Cardiac septum (tissue), 1 donor: ENCODE data around the genes TNPO2 and MAST1.

DNA sequence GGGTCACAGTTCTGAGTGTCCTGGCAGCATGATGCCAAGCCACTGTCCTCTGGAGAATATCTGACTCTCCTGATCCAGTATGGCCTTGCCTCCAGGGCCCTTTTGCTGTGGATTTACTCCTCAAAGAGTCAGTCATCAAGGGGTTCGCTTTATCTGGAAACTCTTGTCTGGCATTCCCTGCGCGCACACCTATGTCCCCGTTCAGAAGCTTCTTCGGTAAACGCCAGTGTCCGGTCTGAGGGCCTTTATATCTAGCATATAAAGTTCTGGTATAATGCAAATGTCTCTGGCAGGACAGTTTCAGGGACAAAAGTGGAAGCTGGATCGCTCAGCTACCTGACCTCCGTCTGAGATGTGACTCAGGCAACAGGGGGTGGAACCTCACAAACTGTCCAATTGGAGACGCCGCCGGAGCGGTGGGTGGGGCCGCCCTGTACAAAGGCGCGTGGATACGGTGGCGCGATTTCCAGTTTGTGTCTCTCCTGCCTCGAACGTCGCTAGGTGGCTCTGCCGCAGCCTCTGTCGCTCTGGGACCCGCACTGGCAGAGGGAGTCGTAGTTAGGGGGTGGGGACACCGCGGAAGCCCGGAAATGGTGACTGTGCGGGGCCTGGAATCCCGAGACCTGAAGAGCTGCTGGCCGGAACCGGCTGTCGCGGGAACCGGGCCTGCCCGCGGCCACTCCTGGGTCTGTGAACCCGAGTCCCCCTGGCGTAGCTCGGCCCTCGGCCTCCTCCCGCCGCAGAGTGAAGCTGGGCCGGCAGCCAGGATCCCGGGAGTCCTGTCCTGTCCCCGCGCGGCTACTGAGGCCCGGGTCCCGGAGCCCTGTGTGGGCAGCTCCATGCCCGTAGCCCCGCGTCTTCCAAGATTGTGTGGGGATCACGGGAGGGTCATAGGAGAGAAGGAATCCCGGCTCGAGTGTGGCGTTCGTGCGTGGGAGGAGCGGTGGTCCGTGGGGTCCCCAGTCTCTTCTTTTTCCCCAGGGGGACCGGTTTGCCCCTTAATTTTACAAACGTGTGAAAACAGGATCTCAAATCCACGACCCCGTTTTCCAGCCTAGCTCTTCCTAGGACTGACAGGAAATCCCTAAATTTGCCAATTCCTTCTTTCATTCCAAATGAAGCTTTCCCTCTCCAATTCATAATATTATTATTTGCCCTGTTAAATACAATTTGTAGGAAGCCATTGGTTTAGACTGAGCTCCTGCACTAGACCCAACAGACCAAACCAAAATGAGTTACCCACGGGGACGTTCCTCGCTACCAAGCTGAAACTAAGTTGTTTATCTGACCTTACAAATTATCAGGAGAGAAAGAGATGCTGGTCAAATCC lies 10.8 kb upstream of the ZNF709 start:
- PRO-cap = bidirectional peak, plus-strand start at position 469 of the sequence, minus-strand start at position 349 of the sequence

GRCh38 chr19:12513481-12514272 lies 29.1 kb upstream of the ZNF709 start:
- PRO-cap = no peak

GRCh38 chr19:12672742-12673574 lies 3.7 kb upstream of the WDR83OS start:
- PRO-cap = no peak

DNA sequence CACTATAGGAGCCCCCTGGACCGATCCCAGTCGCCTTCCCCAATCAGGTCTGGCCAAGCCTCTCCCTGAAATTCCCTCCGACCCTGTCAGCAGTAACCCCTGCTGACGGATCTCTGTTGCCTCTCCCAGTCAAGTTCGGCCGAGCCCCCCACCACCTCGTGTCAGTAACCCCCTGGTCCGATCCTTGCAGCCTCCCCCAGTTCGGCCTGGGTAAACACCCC lies 2.1 kb downstream of the TNPO2 start:
- PRO-cap = no peak

- PRO-cap = unidirectional peak, minus-strand start at chr19:12722287; unidirectional peak, minus-strand start at chr19:12722375; bidirectional peak, plus-strand start at chr19:12722843, minus-strand start at chr19:12722658
These were observed 1.5 kb downstream of the TNPO2 start for GRCh38 chr19:12721941-12722901.

DNA sequence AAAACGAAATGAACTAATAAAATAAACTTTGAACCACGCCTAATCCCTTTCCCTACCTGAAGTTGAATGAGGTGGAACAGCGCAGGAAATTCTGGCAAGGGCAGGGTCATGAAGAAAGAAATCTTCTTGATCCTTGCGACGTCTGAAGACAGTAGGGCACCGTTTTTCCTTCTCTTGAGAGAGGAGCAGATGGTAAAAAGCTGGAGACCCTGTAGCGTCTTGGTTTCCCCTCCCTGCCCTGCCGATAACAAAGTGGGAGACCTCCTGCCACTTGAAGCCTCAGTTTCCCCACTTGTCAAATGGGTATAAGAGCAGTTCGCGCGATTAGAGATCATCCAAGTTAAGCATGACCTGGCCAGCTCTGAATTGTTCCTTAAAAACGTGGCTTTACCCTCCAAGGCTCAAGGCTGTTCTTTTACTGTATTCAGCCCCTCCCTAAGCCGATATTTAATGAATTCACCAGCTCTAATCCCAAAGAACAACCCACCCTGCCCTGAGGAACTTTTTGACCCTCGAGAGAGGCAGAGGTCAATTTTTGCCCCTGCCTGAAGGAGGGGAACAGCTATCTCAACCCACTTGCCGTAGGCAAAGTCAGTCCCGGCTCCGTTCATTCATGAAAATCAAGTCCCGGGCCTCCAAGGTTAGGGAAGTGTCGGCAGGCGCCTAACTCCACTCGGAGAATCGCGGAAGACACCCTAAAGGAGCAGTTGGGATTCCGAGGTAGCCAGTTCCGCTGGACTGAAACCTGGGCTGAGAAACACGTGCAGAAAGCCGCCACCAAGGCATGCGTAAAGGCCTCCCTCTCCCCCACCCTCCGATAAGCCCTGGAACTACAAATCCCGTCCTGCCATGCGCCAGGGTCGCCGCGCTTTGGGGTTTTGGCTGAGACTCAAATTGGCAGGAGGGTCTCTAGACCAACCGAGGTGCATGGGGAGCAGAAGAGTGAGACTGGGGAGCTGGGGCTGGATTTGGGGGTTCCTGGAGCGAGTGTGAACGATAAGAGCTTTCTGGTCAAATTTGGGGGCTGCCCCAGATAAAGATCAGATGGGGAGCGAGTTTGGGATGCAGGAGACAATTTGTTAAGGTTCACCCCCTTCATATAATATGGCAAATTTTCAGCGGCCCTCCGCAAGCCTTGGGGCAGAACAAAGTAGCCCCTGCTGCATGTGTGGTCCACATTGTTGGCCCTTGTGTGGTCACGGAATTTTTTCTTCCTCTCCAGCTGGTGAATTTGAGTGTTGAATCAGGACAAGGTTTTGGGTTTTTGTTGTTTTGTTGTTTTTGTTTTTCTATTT lies at the start of gene TNPO2:
TNPO2 (minus strand) TSS at position 740 of the 1,295 bp plus-strand sequence.
- PRO-cap = unidirectional peak, minus-strand start at position 740 of the sequence; unidirectional peak, minus-strand start at position 790 of the sequence; unidirectional peak, minus-strand start at position 818 of the sequence

DNA sequence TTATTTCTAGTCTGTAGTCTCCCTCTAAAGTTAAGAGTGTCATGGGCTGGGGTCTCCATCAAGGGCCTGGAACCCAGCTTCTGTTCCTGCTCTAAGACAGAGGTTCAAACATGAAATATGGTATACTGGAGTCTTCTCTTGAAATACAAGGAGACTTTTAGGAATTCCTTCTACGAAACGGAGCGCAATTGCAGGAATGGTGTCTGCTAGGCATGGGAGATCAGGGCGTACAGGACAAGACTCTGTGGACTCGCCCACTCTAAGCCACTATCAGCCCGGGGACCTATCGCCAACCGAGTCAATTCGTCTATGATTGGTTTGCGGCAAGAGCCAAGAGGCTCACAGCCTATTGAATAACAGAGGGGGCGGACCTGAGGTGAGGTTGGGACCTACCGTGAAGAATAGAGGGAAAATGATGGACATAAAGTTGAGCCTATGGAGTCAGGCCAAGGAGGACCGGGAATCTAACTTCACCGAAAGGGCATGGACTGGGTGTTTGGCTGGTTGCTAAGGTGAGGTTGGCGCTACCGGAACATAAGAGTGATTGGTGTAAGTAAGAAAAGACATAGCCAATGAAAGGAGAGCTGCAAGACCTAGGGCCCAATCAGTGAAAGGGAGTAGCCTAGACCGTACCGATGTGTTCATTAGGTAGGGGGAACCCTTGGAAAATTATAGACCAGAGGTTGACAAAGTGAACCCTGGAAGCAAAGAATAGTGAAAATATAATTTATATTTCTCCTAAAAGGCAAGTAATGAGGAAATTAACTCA lies 468 bp upstream of the GET3 start:
- PRO-cap = unidirectional peak, minus-strand start at position 231 of the sequence; bidirectional peak, plus-strand start outside the sequence, minus-strand start at position 546 of the sequence

- PRO-cap = bidirectional peak, plus-strand start at chr19:12778252, minus-strand start at chr19:12778105; bidirectional peak, plus-strand start at chr19:12778483, minus-strand start at chr19:12778390; bidirectional peak, plus-strand start at chr19:12778531, minus-strand start at chr19:12778533
These were observed 2.7 kb upstream of the HOOK2 start for GRCh38 chr19:12777906-12778646.

DNA sequence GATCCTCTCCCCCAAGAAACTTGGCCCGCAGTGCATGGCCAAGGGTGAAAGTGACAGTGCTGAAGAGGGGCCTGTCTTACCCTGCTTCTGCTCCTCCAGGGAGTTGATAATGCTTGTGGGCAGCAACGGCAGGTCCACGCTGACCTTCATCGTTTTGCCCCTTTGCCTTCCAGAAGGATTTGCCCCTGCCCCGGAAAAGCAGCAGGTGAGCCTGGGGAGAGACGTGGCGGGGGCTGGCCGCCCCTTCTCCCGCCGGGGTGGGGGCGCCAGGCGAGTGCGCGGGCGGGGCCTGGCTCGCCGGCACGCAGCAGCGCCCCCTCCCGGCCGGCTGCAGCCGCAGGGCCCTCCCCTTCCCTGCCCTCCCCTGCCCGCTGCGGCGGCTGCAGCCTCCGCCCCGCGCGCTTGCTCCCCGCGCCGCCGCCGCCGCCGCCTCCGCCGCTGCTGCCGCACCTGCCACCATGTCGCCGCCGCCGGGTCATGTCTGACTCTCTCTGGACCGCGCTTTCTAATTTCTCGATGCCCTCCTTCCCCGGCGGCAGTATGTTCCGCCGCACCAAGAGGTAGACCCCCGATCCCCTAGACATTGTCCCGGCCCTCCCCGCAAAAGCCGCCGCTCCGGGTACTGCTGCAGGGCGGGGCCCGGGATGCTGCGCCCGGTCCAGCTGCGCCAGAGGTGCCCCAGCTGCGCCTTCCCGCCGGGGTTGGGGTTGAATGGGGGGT lies at the start of gene MAST1:
MAST1 (plus strand) TSS at position 420 of the 720 bp plus-strand sequence.
- PRO-cap = no peak

DNA sequence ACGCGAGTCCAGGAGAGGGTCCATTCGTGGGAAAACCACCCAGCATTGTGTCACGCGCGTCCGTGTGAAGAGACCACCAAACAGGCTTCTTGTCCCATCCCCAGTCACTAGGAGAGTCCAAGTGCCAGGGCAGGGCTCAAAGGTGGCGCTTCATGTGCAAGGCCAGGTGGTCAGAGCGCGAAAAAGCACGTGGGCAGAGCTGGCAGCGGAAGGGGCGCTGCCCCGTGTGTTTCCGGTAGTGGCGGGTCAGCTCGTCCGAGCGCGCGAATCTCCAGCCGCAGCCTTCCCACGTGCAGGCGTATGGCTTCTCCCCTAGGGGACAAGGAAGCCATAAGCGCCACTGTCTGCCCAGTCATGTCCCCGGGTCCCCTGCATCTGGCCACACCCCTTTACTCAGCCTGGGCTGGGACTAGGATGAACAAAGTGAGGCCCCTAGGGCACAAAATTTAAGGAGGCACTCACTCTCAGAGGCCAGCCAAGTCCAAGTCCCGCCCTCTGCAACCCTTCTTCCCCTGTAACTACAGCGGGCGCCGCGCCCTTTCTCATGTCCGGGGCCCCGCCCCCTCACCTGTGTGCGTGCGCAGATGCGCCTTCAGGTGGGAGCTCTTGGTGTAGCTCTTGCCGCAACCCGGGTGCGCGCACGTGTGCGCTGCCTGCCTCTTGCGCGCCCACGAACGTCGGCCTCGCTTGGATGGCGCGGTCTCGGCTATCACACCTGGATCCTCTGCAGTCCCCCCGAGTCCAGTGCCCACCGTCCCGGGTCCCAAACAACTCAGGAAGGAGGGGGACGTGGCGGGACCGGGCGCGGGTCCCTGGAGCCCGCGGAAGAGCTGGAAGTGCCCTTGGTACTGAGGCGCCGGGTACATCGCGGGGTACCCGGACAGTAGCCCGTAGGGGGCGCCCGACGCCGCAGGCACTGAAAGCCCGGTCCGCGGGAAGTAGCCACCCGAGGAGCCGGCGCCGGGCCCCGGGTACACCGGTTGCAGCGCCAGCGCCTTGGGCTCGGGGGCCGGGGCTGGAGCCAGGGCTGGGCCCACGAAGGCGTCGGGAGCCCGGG lies 1.9 kb downstream of the KLF1 start:
- PRO-cap = no peak

GRCh38 chr19:12912500-12912902 lies 6.6 kb downstream of the SYCE2 start:
- PRO-cap = no peak

DNA sequence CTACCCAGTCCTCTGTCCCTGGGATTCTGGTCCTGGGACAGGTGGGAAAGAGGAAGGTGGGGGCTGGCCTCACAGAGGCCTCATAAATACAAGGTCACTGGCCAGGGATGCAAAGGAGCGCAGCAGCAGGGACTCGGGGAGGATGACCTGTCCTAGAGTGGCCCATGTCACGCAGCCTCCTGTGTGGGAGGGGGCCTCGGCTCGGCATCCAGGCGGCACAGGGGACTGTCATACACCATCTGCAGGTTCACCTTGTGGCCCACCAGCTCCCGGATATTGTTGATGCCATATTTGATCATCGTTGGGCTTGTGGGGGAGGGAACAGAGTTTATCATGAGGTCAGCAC lies 3.5 kb upstream of the SYCE2 start:
- PRO-cap = no peak

DNA sequence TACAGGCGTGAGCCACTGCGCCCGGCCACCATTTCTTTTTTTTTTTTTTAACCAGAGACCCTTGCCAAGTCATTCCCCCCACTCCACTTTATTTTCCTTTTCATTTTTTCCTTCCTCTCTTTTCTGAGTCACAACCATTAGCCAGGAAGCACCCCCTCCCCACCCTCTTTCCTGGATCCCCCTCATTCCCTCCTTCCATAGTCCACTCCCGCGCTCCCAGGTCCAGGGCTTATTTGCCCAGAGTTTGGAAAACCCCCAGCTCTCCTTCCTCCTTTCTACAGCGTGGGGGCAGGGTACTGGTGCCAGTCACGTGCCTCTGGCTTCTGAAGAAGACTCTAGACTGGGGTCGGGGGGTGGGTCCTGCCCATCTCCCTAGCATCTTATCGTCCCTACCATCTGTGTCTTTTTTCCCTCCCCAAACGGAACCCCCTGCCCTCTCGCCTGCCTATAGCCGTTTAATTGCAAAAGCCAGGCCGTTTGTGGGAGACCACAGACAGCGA lies 1.1 kb upstream of the CALR start:
- PRO-cap = no peak

GRCh38 chr19:12985680-12986268 lies 9.5 kb upstream of the NFIX start:
- PRO-cap = no peak

DNA sequence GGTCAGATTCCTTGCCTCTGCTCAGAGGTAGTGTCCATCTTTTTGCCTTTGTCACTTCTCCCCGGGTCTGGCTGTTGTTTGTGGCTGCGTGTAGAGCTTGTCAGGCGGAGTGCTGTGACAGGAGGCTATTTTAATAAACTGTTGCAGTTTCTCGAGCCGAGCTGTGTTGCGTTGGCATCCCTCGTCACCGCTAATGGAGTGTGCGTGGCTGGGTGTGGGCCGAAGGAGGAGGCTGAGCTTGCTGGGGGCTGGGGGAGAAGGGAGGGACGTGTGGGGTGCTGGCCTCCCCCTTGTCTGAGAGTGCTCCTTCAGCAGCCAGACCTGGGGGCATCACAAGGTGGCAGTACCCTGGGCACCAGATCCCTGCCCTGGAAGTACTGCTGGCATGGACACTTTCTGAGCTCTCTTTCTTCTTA lies 26.8 kb downstream of the NFIX start:
- PRO-cap = no peak

GRCh38 chr19:13022794-13023848 lies 27.8 kb downstream of the NFIX start:
- PRO-cap = bidirectional peak, plus-strand start at chr19:13023135, minus-strand start at chr19:13022924; bidirectional peak, plus-strand start at chr19:13023393, minus-strand start at chr19:13023300; unidirectional peak, plus-strand start at chr19:13023393; bidirectional peak, plus-strand start at chr19:13023994, minus-strand start at chr19:13023747

DNA sequence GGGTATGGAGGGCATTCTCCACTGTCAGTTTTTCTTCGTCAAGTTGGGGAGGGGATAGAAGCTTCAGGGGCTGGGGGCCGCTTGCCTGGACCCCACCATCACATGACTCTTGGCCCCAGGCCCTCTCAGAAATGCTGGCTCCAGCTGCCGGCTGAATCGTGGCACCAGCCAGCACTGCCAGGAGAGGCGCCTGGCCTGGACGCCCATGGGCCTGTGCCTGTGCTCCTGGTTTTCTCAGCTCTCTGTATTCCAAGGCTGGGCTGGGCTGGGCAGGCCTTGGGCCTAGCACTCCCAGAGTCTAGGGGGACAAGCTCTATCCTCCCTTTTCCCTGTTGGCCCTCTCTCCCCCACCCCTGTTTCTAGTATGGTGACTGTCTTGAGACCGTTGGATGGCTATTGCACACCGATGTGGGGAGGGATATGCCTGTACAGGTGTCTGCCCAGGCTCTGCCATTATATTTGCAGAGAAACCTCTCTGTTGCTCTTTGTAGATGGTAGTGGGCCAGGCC lies 38.5 kb downstream of the LYL1 start:
- PRO-cap = no peak

DNA sequence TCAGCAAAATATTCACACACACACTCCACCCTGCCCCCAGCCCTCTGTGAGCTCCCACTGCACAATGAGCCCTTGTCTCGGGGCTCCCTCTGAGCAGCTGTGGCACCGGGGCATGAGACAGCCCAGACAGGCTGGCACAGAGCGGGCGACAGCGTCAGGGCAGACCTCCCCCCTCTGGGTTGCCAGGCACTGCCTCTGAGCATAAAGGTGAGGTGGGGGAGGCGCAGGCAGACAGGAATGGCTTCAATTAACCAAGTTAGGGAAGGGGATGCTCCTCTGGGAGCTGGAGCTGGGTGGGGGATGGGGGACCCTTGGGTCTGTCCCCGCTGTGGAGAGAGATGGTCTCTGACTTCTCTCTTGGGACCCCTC lies 30.4 kb downstream of the LYL1 start:
- PRO-cap = no peak

DNA sequence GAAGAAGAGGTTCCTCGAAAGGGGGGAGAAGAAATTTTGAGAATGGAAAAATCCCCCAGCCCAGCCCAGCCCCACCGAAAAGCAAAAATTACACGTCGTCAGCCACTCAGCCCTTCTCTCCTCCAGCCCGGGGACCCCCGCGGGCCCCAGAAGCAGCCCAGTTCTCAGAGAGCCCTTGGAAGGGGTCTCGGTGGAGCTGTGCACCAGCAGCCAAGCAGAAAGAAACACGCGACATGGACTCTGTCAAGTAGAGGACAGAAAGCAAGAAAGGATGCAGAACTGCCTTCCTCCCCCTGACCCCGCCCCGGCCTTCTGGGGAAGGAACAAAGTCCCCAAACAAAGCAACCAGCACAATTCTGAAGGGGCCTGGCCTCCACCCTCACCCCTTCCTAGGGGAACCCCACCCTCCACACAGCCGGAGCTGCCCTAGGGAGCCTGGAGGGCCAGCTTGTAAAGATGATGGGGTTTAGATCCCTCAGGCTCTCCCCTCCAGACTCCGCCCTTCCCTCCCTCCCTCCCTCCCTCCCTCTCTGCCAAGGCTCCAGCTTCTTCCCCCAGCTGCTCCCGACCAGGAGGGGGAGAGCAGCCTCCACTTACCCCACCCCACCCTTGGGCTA lies 7.9 kb downstream of the LYL1 start:
- PRO-cap = no peak

GRCh38 chr19:13139159-13140358 lies 10.6 kb downstream of the STX10 start:
- PRO-cap = no peak